Colon Carcinoma Metastatic in the Lung (tissue), 2 donors: ENCODE measurements around a stretch of chr7.

DNA sequence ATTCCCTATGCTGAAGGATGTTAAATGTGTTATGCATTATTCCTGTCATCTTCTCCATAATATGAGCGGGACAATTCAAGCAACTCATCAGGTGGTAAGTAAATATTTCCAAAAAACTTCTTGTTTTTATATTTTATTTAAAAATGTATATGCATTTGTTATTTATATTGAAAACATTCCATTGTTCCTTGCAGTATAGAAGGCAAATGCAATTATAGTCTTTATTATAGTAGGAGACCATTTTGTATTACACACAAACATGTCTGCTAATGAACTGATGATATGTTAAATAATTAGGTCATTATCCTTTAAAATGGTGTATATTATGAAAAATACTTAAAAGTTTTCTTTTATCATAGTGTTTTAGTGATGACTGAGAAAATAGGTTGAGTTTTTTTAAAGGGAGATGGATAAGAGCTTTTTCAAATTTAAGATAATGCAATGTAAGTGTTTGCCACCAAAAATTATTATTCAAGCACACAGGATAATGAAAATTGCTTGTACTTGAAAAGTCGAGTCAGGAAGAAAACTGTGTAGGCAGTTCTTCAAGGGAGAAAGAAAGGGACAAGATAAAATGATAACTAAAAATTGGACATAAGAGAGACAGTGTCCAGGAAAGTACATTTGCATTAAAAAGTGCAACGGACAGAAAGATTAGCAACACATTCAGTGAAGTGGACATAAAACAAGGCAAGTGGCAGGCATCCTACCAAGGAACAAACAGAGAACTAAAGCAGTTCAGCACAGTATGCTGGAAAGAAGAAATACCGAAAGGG lies 29.0 kb downstream of the MEST start:
- PRO-cap, 2 experiments = no peak in any of the 2 experiments

DNA sequence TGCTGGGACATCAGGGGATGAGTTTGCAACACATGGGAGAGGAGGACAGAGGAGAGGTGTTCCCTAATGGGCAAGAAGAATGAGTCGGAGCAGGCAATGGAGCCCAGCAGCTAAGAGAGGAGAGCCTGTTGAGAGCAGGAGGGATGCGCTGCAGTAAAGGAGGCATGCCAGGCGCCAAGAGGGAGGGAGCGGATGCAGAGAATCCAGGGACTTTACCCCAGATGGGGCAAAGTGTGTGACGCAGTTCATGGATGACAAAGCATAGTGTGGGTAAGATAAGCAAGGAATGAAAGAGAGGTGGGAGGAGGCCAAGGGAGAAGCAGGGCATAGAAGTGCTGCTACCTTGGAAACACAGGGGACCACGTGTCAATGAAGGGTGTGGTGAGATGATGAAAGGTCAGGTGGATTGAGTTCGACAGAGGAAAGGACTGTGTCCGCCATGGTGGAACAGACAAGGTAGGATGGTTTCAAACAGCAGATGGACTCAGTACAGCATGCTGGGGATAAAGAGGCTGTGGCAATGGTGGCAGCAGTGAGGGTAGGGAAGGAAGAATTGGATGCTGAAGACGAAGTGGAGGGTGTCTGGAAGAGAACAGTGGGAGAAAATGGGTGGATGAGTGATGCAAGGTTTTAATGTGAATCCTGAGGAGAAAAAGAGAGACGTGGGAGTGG lies 32.7 kb downstream of the MEST start:
- PRO-cap, 2 experiments = no peak in any of the 2 experiments

- PRO-cap, 2 experiments = no peak in any of the 2 experiments
Observed at GRCh38 chr7:130525906-130526238, 34.0 kb downstream of the MEST start.

DNA sequence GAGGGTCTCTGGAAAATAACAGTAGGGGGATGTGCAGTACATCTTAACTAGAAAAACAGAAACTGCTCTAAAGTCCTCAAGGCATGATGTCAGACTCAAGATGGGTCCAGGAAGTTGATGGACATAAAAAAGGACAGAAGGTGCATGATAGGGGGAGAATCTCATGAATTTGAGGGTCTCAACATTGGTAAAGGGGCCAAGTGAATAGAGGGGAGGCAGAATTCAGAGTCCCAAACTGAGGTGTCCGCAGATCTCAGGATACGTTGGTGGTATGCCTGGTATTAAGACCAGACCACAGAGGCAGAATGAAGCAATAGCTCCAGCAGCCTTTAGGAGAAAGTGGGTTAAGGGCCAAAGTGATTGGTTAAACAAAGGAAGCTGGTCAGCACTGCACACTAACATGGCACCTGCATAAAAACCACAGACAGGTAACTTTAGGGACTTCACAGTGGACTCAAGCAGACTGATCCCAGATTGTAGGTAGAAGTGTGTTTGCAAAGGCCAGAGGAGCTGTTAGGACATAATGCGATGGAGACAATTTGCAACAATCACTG lies 37.5 kb downstream of the MEST start:
- PRO-cap, 2 experiments = no peak in any of the 2 experiments

DNA sequence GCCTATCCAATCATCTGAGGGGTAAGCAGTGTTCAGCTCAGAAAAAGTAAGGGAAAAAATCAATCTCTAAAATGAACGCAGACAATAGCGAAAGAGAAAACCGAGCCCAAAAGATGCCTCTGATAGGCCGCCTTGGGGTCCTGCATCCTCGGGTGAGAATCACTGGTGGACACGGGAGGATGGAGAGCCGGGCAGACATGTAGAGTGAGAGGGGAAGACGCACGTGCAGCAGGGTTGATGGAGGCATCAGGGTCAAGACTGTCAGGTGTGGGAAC lies 39.9 kb downstream of the MEST start:
- PRO-cap, 2 experiments = no peak in any of the 2 experiments

DNA sequence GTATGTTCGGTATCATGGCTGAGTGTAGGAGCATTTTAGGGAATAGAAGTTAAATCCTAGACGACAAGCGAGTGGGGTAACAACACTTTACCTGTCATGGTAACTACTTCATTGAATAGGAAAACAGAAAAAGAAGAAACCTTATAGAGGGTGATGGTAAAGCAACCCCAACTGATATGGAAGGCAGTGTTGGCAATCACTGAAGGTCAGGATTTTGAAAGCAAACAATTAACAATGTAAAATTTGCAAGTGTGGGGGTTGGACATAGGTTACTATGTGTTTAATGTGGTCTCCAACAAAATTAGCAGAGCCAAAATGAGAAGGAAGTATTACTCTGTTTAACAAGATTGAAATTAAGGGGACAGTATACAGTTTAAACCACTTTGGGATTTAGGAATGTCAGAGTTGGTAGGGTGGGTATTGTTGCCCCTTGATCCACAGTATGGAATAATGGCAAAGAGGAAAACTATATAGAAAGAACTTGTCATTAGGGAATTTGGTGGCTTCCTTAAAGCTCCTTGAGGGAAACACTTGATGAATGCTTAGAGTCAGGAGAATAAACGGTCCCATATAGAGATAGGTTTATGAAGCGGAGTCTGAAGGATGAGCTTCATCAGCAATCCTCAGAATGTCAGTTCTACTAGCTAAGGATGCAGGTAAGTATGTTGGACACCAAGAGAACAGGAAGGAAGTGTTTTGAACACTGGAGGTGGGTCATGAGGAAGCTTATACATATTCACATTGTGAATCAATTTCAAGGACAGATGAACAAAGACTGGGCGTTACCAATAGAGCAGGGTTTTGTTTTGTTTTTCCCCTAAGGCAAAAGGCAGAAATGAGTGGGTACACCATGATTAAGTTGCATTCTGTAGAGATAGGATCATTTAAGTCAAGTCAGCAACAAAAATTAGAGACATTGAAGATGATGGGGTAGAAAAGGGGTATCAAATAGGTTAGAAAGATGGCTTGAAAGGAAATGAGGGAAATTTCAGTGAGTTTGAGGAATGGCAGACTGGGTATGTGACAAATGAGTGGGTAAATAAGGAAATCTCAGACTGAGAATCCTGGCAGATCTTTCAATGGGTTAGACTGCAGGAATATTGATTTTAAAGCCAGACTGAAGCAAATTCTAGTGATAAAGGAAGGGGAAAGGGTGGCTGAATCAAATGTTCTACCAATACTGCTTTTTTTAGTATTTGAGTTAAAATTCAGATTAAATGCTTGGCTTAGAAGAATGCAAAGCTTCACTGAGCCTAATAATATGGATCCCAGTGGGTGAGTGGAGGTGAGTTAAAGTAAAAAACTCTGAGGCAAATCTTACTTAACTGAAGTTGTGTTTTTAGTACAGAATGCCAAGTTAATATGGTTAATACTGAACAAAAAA lies 51.5 kb downstream of the MEST start:
- PRO-cap, 2 experiments = no peak in any of the 2 experiments

- PRO-cap, 2 experiments = peak in 1 of 2 experiments; most common minus-strand start chr7:130868241 (in 1)
Observed at GRCh38 chr7:130868079-130868741, 134.2 kb upstream of the KLF14 start.

GRCh38 chr7:130887091-130888382 lies 153.5 kb upstream of the KLF14 start:
- PRO-cap, 2 experiments = no peak in any of the 2 experiments

DNA sequence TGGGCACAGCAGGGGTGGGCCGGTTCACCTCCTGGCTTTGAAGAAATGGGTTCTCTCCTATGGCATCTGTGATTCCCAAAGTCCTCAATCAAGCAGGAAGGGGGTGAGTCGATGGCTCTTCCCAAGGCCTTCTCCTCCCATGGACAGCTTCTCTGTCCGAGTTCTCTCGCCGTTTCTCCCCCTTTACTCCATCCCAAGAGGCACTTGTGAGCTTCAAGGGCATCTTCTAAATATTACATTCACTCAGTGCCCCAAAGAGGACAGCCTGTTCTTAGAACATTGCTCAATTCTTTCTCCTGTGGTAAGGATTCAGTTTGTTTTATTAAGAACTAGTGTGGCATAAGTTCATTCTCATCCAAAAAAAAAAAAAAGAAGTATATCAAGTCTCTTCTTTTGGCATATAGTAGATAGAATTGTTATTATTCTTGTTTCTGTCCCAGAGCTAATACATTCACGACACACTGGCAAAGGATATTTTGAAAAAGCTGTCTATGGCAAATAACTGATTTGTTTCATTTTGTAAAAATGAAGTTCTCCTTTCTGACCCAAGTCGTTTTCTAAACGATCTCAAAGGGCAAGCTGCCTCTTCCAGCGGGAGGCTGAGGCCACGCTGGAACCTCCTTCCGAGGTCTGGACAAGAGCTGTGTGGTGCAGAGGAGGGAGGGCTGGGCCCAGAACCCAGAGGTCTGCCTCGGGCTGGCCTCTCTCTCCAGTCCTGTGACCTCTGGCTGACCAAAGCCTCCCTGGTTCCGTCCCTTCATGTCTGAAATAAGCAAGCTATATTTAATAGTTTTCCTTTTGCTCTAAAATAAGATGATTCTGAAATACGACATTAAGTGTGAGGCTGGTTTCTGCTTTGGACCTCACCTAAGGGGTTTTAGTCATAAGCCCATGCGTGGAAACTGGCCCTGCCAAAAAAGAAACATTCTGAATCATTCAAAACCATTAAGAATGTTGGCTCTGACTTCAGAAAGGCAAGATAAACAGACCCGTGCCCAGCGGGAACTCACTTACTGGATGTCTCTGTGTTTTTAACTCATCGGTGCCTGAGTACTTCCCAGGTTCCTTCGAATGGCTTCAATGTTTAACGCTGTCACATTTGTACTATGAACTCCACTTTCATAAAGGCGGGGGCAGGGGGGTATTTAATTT lies 157.0 kb upstream of the KLF14 start:
- PRO-cap, 2 experiments = no peak in any of the 2 experiments

- PRO-cap, 2 experiments = no peak in any of the 2 experiments
Observed at GRCh38 chr7:130936364-130937144, 202.5 kb upstream of the KLF14 start.

GRCh38 chr7:130939164-130939788 lies 205.3 kb upstream of the KLF14 start:
- PRO-cap, 2 experiments = no peak in any of the 2 experiments

DNA sequence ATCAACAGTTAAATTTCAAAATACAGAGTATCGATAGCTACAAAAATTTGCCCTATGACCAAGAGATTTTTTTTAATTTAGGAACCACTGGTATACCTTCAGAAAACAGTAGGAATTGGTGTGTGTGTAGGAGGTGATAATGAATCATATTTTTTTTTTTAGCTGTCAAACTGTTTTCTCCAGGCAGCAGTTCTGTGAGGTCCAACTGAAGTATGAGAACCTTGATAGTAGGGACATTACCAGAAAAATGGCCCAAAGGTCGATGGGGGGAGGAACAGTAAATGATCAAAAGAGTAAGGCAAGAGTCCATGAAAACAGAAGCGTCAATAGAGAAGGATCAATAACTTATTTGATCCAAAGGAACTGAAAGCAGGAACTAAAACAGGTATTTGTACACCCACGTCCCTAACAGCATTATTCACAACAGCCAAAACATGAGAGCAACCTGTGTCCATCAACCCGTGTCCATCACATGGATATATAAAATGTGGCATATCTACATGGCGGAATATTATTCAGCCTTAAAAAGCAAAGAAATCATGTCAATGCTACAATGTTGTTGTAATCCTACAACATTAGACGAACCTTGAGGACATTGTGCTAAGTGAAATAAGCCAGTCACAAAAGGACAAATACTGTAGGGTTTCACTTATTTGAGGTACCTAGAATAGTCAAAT lies 213.8 kb upstream of the KLF14 start:
- PRO-cap, 2 experiments = no peak in any of the 2 experiments

DNA sequence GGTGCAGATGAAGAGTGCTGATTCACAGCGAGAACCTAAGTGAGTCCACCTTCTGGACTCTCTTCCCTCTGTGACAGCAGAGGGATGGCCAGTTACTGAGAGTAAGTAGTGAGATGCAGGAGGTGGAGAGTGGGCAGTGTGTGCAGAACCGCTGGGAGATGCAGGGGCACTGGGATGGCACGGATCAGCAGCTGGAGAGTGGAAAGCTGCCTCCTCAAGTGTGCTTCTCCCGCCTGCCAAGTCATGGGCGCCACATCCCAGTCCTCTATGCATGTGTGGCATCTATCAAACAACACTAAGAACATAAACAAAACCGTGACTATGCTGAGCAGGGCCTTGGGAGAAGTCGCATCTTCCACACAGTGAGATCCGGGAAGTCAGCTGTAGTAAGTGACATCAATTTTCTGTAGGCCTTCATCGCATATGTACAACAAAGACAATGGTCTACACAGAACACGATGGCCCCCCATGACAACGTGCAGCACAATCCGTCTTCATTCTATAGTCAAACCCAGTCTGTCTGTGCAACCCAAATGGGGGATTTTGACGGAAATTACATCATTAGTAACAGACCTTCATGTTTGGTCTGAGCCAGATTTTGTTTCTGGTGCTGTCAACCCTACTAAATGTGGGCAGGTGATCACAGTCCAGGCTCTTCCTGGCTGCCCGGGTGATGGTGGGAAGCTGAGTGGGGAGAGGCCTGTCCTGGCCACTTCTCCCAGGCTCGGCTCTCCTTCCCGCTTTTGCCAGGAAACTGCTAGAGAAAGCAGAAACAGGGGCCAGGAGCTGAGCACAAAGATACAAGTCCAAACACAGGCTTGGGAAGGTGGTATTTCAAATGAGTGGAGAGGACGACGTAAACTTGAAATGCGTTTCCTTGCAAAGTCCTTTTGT lies 217.6 kb upstream of the KLF14 start:
- PRO-cap, 2 experiments = no peak in any of the 2 experiments

GRCh38 chr7:130956541-130957194 lies 222.7 kb upstream of the KLF14 start:
- PRO-cap, 2 experiments = peak in 1 of 2 experiments; most common plus-strand start chr7:130956916 (in 1)

GRCh38 chr7:130988236-130989607 lies 254.7 kb upstream of the KLF14 start:
- PRO-cap, 2 experiments = no peak in any of the 2 experiments

DNA sequence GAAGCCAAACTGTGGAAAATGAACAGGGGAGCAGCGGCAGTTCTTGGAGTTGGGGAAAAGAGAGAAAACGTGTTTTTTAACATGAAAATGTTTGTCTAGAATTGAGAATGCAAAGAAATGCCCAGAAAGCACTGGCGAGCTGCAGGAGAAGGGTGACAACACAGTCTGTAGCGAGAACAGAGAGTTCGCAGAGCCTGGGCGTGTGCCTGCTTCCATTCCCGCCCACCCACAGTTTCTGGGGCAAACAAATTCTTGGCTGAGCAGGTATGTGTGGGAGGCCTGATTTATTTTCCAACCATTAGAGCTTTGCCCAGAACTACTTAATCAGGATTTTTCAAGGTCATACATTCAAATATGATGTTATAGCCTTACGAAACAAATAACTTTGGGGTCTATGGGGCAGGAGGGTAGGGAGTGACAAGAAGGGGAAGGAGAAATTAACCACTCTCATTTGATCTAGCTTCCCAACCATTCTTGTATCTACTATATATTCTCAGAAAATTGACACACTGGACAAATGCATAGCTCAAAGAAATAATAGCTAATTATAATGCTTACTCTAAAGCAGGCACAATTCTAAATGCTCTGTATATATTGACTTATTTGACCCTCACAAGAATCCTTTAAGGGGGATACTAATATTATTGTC lies 260.8 kb upstream of the KLF14 start:
- PRO-cap, 2 experiments = peak in 1 of 2 experiments; most common minus-strand start position 237 of the sequence (in 1)

DNA sequence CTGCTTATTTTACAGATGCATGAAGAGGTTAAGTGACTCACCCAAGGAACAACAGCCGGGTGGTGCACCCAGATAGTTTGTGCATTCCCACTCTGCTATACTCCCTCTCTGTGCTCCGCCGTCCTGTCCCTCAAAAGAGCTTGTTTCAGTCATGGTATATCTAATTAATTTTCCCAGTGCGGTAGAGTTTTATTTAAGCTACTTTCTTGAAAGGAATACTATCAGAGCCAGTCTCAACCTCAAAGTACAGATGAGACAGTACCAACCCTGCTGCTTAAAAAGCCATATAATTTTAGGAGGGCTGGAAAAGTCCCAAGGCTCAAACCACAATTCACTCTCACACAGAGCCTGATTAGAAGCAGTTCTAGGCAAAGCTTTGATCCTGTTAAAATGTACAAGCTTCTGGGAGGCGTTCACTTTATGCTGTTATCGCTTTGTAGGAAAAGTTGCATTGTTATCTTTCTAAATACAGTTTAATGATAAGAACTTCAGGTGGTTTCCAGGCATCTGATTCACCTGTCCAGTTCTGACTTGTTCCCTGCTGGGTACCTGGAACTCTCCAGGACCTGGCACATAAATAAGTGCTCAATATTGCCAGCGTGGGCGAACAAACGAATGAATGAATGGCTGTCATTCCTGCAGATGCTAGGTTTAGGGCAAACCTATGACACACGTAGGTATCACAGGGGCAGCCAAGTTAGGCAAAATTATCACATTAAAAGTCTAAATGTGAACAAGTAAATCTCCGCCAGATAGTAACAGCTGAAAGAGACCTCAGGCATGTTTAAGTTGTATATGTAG lies 261.6 kb upstream of the KLF14 start:
- PRO-cap, 2 experiments = peak in 2 of 2 experiments; most common plus-strand start position 641 of the sequence (in 1); most common minus-strand start position 139 of the sequence (in 2)

DNA sequence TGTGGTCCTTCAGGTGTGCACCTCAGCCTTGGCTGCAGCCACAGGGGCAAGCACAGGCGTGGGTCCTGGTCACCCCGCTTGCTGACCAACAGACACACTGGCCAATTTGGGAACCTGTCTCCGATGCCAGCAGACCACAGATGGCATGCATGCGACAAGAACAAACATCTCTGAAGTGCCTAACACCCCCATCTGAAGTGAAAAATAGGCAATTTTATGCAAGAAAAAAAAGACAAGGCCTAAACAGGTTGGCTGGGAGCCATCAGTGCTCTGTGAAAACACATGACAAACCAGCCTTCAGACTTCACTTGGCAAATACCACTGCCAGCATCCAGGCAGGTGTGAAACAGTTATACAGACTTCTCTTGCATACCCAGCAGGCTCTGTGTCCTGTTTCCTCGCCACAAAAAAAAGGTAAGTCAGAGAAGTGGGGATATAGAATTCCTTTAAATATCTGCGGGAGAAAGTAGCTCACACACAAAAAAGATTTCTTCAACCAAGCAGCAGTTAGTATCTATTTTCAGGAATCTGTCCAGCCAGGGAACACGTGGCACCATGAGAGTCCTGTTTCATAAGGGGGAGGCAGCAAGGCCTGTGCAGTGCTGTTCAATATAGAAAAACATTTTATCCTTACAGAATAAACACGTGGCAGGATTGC lies 293.4 kb upstream of the MKLN1 start:
- PRO-cap, 2 experiments = no peak in any of the 2 experiments

DNA sequence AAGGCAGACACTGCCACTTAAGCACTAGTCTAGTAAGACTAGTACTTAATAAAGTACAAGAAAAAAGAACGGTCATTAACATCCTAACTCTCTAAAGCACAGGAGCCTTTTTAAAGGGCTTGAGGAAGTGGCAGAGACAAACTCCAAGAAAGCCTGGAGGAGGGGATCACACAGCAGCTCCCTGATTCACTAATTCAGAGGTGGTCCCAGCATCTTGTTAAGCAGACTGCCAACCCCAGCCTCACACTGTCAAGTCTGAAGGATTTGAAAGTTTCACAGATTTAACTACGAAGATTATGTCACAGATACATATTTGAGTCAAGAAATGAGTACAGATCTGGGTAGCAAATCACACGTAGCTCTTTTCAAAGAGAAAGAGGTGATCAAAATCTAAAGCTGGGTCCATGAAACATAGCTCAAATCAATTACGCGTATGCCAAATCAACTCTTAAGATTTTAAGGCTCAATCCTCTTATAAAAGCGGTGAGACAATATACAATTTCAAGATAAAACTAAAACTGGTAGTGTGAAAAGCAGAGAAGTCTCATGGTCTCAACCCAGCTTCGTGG lies 230.0 kb upstream of the MKLN1 start:
- PRO-cap, 2 experiments = no peak in any of the 2 experiments

- PRO-cap, 2 experiments = no peak in any of the 2 experiments
Observed at GRCh38 chr7:131104617-131105108, 223.0 kb upstream of the MKLN1 start.